Mesenchymal stem cell of adipose (primary cell): ENCODE measurements around the genes MAP7D3, HTATSF1, F9, SPANXB1, MAGEC3 and MAGEC1.

DNA sequence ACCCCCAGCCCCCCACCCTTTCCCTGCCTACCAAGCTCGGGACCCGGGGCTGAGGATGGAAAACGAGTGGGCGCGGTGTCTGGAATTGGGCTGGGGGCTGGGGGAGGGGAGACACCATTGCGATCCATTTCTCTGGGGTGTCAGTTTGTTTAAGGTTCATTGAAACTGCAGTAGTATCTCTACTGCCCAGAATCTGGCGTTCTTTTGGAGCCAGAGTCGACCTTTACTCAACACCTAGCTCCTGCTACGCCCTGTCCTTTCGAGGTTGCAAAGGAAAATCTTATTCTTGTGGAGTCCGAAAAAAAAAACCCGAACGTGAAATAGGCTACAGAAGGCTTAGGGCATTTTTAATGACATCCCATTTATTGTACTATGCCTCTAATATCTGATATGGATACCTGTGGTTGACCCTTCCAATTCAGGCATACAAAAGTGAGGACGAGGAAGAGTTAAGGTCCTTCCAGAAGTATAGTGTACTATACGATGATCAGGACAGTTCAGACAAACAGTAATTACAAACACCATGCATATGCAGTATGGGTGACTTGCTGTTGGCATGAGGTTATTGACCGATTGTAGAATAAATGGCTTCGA is 938 bp downstream of the SLC9A6 start:
- CAGE, long polyA plus RNA = no peak

DNA sequence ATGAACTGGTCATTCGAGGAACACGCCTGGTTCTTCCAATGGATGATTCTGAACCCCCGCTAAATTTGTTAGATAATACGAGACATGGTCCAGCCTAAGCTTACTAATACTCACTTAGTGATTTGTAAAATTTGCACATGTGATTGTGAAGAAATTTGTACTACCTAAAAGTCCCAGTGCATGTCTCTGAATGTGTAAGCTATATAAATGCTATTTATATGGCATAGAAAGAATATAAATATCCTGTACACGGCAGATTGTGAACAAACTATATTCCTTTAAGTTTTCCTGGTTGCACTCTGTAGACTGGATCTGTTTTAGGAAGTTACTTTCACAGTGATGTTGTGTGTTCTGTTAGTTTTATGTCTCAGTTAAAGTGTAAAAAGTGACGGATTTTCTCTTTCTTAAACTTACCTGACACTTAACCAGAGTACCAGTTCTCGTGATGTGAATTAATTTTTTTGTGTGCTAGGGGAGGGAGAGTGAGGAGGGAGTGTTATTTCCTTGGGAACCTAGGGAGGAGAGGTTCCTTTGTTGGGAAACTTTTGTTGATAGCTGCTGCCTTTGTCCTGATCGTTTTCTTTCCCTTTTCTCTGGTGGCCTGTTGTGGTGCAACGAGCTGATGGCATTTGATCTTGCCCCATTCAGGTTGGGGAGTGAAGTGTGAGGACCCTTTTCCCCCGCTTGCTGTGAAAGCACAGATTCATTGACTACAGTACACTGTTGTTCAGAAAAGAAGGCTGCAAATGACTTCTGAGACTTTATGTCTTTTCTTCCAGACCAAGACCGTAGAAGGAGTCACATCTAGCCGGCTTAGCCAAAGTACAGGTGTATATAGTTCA is 59.6 kb downstream of the SLC9A6 start:
- CAGE, long polyA plus RNA = no peak

DNA sequence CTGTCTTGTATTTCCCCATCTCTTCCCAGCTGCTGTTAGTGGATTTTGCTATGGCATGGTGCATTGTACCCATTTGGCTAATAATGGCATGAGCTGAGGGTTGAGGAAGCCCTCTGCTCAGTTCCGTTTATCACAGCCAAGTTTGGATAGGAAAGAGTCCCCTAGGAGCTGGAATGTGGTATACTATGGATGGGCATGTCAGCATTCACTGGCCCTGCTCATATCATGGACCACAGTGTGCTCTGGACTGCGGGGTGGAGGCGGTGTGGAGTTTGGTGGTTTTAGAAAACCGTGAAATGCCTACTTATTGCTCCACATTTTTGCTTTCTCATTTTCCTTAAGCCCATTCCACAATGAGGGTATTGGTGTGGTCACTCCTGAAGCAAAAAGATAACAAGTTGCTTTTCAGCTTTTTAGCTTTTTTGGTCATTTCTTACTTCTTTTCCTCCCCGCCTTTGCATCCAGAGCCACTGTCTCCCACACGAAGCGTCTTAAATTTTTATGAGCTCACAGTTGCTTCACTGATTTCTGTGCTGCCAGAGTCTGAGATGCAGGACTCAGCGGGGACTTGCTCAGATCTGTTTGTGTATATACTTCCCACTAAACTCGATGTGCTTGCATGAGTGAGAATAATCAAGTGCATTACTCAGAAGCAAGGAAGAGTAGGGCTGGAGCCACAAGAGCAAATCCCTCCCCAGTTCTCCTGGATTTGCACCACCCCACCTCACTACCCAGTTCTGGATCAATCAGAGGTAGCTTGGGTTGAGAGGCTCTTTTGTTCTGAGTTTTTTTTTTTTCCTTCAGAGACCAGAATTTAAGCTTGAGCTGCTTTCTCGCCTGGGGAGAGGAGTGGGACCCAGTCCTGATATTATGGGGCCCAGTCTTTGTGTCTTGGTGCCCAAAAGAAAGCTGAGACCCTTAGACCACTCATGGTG is 81.8 kb downstream of the SLC9A6 start:
- CAGE, long polyA plus RNA = no peak

- CAGE, long polyA plus RNA = no peak
Observed at GRCh38 chrX:136156491-136157106, 40.2 kb upstream of the FHL1 start.

GRCh38 chrX:136166036-136166824 is 30.6 kb upstream of the FHL1 start:
- CAGE, long polyA plus RNA = no peak

DNA sequence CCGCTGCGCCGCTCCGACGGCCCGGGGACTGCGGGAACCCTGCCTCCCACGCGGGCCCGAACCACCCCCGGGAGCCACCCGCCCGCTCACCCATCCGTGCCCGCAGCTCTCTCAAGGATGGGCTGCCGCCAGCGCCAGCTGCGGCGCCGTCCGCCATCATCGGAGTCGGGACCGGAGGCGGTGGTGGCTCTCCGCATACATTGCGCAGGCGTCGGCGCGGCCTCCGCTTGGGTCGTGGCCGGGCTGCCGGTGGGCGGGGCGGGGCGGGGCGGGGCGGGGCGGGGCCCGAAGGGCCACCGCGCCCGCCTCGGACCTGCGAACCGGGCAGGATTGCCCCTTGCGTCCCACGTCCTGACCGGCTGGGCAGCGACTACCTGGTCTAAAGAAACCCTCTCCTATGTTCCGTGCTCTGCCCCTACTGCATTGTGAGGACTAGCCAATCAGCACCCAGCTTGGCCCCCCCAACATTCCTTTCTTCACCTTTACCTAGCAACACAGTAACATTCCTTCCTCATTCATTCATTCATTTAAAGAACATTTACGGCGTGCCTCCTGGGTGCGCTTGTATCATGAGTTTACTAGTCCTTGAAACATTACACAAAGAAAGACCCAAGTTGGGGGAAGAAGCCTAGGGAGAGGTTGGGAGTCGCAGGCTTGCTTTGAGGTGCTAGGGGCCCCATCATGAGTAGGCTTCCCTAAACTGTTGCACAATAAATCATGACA is at the start of gene MAP7D3:
MAP7D3 (minus strand) TSS at position 202 of the 723 bp plus-strand sequence.
- CAGE, long polyA plus RNA = no peak

DNA sequence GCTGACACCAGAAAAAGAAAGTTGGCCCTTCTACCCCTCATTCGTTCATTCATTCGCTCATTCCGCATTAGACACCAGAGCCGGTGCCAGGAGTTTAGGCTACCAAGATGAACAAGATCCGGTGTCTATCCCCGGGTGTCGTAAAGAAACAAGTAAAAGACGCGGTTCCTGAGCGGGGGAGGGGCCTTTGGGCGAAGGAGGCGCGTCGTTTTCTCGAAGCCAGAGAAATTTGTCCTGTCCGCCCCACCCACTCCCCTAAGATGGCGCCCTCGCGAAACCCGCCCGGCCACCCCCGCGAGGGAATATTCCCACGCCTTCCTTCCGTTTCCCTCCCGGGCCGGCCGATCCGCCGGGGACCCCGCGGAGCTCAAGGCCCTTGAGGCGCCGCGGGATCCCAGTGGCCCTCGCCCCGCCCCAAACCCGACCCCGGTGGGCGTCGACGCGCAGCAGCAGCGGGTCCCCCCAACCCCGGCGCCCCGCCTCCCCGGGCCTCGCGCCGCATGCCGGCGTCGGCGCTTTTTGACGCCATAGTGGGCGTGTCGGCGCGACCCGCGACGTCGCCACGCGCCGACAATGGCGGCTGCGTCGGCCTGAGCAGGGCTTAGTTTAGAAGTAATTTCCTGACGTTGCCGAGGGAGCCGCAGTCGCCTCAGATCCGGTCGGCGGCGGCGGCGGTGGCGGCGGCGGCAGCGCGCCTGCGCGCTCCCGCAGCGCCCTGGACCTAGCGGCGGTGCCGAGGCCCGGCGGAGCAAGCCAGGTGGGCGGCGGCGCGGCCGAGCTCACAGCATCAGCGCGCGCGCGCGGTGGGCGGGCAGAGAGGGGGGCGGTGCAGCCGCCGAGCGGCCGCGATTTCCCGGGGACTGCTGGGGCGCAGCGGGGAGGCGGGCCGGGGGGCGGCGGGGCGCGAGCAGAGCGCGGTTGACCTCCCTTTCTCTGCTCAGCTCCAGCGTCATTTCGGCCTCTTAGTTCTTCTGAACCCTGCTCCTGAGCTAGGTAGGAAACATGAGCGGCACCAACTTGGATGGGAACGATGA is at the start of gene HTATSF1:
HTATSF1 (plus strand) TSS at position 910 of the 1,034 bp plus-strand sequence.
- CAGE, long polyA plus RNA = no peak

DNA sequence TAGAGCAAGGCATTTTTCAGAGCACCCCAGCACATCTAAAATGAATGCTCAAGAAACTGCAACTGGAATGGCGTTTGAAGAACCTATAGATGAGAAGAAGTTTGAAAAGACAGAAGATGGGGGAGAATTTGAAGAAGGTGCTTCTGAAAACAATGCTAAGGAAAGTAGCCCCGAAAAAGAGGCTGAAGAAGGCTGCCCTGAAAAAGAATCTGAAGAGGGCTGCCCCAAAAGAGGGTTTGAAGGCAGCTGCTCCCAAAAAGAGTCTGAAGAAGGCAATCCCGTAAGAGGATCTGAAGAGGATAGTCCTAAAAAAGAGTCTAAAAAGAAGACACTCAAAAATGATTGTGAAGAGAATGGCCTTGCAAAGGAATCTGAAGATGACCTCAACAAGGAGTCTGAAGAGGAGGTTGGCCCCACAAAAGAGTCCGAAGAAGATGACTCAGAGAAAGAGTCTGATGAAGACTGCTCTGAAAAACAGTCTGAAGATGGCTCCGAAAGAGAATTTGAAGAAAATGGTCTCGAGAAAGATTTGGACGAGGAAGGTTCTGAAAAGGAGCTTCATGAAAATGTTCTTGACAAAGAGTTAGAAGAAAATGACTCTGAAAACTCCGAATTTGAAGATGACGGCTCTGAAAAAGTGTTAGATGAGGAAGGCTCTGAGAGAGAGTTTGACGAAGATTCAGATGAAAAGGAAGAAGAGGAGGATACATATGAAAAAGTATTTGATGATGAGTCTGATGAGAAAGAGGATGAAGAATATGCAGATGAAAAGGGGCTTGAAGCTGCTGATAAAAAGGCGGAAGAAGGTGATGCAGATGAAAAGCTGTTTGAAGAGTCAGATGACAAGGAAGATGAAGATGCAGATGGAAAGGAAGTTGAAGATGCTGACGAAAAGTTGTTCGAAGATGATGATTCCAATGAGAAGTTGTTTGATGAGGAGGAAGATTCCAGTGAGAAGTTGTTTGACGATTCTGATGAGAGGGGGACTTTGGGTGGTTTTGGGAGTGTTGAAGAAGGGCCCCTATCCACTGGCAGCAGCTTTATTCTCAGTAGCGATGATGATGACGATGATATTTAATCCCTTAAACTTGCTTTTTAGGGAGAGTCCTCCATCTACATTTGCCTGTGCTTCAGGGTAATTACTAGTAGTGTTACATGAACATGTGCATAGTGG is 13.9 kb downstream of the HTATSF1 start:
- CAGE, long polyA plus RNA = no peak

- CAGE, long polyA plus RNA = no peak
Observed at GRCh38 chrX:136586354-136586512, 54.2 kb downstream of the VGLL1 start.

GRCh38 chrX:137052144-137052510 is 18.3 kb upstream of the GPR101 start:
- CAGE, long polyA plus RNA = no peak

DNA sequence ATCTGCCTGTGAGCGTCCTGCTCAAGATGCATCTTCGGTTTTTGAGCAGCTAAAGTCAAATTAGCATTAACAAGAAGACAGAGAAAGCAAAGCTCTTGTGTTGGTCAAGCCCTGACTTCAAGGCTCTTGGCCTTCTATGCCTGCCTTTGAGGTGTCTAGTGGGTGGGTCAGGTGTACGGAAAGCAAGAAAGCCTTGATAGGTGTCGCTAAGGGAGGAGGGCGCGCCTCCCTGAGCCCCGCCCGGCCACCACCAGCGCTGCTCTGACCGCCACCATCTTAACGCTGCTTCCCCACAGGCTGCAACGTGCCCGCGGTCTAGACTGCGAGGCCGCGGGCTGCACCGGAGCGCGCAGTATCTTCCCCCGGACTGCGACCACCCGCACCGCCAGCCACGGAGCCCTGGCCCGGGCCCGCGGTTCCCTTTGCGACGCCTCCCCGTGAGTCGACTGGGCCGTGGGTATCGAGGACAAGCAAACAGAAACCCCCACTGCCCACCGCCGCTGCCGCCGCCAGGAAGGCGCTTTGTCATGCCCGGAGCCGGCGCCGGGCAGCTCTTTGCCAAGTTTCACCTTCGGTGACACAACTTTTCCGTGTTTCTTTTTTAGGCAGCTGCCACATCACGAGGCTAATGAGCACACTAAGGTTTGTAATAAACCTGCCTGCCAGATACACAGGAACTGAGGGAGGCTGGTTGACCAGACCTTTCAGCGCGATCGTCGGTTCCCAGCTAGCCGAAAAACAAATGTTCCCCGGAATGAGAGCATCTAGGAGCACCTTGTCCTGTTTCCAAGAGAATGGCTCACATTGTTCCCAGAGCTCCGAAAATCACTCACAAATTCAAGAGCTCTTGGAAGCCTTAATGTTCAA is 335.8 kb upstream of the F9 start:
- CAGE, long polyA plus RNA = no peak

- CAGE, long polyA plus RNA = no peak
Observed at GRCh38 chrX:139530633-139531136, at the start of gene F9. Gene F9, plus strand, starts transcription at chrX:139530739.

GRCh38 chrX:139832029-139832610 is 100.7 kb downstream of the ATP11C start:
- CAGE, long polyA plus RNA = no peak

GRCh38 chrX:139923889-139924415 is 8.9 kb downstream of the ATP11C start:
- CAGE, long polyA plus RNA = no peak

GRCh38 chrX:139933952-139934241 is 1.0 kb upstream of the ATP11C start:
- CAGE, long polyA plus RNA = no peak

DNA sequence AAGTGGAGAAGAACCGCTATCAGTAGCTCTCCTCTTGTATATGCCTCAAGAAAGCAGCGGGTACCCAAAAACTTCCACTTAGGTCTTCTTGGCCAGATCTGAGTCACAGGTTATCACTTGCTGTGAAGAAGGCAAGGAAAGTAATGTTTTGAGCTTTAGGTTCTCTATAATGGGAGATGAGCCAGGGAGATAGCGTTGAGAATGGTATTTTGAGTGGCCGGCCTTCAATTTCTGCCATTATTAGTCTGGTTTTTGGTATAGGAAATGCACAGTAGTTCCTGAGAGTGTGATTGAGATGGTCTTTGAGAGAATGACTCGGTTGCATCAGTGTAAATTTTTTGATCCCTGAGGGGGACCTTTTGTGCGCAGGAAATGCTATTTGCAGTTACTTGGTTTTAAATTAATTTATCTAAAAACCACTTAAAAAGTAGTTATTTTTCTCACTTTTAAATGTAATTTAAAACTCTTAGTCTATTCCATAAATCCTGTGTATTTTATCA is 57.2 kb upstream of the SPANXB1 start:
- CAGE, long polyA plus RNA = no peak

DNA sequence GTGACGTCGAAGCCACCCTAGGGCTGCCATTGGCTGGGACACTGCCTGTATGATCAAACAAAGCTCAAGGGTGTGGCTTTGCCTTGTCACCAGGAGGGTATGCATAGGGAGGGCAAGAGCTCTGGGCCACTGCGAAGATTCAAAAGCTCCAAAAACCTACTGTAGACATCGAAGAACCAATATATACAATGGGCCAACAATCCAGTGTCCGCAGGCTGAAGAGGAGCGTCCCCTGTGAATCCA is at the start of gene SPANXB1:
SPANXB1 (plus strand) TSS at position 89 of the 243 bp plus-strand sequence.
- CAGE, long polyA plus RNA = no peak

DNA sequence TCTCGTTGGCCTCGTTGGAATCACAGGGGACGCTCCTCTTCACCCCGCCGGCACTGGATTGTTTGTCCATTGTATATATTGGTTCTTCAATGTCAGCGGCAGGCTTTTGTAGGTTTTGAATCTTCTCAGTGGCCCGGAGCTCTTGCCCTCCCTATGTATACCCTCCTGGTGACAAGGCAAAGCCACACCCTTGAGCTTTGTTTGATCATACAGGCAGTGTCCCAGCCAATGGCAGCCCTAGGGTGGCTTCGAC is 277 bp downstream of the SPANXD start:
- CAGE, long polyA plus RNA = no peak

GRCh38 chrX:141837959-141838567 is at the start of gene MAGEC3:
Gene MAGEC3, plus strand, starts transcription at chrX:141838316.
- CAGE, long polyA plus RNA = no peak

GRCh38 chrX:141903488-141904117 is at the start of gene MAGEC1:
Gene MAGEC1, plus strand, starts transcription at chrX:141903894.
- CAGE, long polyA plus RNA = no peak